SEM (cell line): ENCODE measurements around the gene CLDN15.

- PRO-cap = no peak
Measured at GRCh38 chr7:100951109-100952256, 2.1 kb downstream of the MUC3A start.

- PRO-cap = no peak
Measured at GRCh38 chr7:100966869-100967388, 2.4 kb upstream of the MUC12 start.

DNA sequence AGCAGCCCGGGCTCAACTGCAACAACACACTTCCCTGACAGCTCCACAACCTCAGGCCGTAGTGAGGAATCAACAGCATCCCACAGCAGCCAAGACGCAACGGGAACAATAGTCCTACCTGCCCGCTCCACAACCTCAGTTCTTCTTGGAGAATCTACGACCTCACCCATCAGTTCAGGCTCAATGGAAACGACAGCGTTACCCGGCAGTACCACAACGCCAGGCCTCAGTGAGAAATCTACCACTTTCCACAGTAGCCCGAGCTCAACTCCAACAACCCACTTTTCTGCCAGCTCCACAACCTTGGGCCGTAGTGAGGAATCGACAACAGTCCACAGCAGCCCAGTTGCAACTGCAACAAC, 15.9 kb upstream of the MUC17 start:
- PRO-cap = no peak

- PRO-cap = no peak
Measured at GRCh38 chr7:101095355-101095938, 10.2 kb downstream of the TRIM56 start.

DNA sequence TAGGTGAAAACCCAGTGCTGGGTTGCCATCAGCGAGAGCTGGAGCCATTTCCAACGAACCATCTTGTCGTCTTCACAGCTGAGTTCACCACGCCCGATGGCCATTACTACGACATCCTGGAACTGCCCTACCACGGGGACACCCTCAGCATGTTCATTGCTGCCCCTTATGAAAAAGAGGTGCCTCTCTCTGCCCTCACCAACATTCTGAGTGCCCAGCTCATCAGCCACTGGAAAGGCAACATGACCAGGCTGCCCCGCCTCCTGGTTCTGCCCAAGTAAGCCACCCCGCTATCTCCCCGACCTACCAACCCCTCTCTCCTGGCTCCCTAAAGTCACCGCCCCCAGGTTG, 6.7 kb downstream of the SERPINE1 start:
- PRO-cap = no peak

DNA sequence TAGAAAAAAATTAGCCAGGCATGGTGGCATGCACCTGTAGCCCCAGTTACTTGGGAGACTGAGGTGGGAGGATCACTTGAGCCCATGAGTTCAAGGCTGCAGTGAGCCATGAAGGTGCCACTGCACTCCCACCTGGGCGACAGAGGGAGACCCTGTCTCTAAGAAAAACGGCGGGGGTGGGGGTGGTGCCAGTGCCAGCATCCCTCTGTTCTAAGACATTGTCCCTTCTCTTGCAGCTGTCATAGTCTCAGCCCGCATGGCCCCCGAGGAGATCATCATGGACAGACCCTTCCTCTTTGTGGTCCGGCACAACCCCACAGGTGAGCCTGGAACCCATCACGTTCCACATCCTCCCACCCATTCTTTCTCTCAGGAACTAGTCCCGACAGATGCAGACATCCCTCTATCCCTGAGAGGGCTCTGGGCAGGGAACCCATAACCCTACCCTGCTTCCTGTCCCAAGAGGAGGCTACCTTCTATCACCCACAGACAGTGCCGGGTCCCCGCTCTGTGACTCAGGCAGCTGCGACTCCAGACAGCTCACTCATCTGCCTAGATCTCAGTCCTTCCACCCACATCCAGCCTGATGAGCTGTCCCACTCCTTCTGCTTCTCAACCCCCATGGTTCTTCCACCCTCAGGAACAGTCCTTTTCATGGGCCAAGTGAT, 10.0 kb downstream of the SERPINE1 start:
- PRO-cap = no peak

- PRO-cap = bidirectional peak, plus-strand start at chr7:101138753, minus-strand start at chr7:101138638
Measured at GRCh38 chr7:101138084-101138951, 11.4 kb downstream of the SERPINE1 start.

DNA sequence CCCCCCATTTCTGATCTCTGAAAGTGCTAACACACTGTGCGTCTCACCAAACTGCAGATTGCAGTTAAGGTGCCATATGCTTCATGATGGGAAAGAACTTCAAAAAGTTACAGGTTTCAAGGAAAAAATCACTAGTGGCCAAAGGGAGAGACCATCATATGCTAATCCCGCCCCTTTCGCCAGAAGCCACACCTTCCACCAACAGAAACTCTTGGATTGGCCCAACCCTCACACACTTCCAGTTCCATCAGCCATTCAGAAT, 2.2 kb upstream of the NAT16 start:
- PRO-cap = no peak

- PRO-cap = no peak
Measured at GRCh38 chr7:101236178-101236882, 1.3 kb downstream of the CLDN15 start.

GRCh38 chr7:101237532-101238423, at the start of gene CLDN15:
Gene CLDN15 (minus strand): TSS chr7:101237802.
- PRO-cap = bidirectional peak, plus-strand start at chr7:101238028, minus-strand start at chr7:101237802

DNA sequence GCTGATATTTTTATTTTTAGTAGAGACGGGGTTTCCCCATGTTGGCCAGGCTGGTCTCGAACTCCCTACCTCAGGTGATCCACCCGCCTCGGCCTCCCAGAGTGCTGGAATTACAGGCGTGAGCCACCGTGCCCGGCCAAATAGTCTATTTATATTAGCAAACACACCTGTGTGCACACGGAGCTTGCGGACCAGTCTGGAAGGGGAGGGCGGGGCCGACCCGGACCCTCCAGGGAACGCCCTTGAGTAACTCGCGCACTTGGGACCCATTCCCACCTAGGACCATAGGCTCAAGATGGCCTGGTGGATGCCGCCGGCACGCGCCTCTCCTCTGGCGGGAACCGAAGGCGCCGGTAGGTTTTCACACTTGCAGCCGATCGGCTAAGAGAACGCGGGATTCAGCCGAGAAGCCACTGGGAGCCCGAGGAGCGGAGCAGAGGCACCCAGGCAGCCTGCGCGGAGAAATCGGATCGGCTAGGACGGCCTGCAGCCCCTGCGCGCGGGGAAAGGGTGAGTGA, 19.0 kb downstream of the IFT22 start:
- PRO-cap = no peak

GRCh38 chr7:101739289-101739488, 78.2 kb upstream of the CUX1 start:
- PRO-cap = no peak

- PRO-cap = no peak
Measured at GRCh38 chr7:101779103-101779556, 38.3 kb upstream of the CUX1 start.

GRCh38 chr7:101858844-101859544, 41.6 kb downstream of the CUX1 start:
- PRO-cap = no peak

DNA sequence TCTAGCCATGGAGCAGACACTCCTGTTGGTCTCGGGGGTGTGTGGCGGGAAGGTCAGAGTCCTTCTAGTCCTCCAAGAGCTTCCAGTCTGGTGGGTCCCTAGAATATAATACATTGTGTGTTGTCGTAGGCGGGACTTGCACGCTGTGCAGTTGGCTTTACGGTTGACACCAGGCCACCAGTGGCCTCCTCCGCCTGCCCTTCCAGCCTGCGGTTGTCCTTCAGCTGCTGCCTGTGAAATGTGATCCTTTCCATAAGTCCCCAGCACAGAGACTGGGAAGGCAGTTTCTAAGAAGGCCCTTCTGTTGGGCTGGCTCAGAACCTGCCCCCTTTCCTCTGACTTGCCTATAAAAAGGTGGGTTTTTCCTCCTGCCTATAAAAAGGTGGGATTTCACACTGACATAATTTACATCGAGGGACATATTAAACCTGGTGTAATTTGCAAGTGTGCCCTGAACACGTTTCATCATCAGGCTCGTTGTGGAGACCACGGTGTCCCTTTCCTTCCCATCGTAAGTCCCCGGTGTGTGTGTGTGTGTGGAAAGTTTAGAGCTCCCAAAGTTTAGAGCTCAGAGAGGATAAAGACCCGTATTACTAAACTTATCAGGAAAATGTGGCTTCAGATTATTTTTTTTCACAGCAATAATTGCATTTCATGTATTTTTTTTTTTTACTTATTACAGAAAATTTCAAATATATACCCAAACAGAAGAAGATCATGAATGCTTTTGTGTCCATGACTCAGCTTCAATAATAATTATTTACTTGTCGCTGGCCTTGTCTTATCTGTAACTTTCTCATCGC, 45.0 kb downstream of the CUX1 start:
- PRO-cap = no peak

GRCh38 chr7:101902787-101903452, 85.5 kb downstream of the CUX1 start:
- PRO-cap = no peak

GRCh38 chr7:101912701-101912900, 95.2 kb downstream of the CUX1 start:
- PRO-cap = no peak

DNA sequence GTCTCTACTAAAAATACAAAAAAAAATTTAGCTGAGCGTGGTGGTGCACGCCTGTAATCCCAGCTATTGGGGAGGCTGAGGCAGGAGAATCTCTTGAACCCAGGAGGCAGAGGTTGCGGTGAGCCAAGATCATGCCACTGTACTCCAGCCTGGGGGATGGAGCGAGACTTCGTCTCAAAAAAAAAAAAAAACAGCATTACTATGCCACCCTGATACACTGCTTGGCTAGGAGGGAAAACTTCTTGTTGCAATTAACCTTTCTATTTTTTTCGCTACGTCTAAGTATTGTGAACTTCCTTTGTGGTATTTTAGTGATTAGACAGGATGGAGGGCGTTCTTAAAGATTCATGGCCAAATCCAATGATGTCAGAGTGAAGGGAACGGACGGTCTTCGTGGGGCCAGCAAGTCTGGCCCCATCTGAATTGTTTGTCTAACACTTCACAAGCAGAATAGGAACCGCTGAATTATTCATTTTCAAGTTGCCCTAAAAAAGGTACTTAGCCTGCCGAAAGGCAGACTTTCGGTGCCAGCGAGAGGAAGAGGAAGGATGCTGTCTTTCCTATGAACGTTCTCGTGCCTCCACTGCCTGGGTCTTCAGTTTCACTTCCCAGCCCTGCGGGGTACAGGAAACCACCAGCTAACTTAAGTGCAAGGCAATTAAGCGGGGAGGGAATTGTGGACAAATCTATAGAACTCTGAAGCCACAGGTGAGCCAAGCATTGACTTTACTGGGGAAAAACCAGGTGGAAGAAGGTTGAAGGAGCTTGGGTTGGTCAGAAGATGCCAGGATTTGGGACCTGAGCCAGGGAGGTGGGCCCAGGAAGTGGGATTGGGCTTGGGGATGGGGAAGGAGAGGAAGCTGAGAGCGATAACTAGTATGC, 145.7 kb upstream of the SH2B2 start:
- PRO-cap = no peak

GRCh38 chr7:102254501-102255157, 32.0 kb upstream of the SH2B2 start:
- PRO-cap = no peak

DNA sequence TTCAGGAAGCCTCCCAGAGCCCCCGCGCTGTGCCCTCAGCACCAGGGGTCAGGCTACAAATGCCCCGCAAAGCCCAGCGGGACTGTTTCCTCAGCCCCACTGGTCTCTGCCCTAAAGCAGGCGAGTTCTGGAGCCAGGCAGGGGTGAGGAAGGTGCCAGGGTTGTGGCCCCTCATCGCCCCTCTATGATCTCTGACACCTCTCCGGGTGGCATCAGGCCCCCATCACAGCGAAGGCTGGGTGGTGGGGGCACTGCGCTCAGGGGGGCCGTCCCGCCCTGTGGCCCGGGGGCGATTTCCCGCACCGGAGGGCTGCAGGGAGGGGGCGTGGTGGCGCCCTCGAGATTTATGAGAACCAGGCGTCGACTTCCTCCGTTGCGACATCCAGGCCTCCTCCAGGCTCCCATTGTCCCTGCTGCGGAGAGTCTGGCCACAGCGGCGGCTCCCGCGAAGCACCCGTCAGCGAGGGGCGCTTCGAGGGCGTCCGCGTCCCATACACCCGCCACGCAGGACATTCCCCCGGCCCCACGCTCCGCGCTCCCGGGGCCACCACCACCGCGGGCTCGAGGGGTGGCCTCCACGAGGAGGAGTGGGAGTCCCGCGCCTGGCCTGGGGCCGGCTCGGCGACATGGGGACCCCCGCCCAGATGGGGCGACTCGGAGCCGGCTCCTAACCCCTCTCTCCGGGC, 566 bp upstream of the SH2B2 start:
- PRO-cap = unidirectional peak, plus-strand start at position 407 of the sequence